Mesenteric fat pad (tissue), 1 donor: ENCODE measurements around the genes SLC25A42 and ZNF682.

DNA sequence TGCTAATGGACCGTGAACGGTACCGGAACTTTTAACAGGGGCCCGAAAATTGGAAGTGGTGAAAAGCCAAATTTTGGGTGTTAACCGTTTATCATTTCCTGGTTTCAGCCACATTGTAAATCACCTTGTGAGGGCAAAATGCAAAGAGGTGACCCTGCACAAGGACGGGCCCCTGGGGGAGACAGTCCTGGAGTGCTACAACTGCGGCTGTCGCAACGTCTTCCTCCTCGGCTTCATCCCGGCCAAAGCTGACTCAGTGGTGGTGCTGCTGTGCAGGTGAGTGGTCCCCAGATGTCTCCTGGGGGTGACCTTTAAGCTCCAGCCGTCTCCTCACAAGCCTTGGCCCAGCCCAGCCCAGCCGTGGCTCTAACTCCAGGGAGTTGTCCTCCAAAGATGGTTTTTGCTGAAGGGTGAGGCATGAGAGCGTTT, 18.2 kb downstream of the UPF1 start:
- PRO-cap: no peak

- PRO-cap: no peak
Observed at GRCh38 chr19:18863949-18864335, 32.0 kb downstream of the CERS1 start.

DNA sequence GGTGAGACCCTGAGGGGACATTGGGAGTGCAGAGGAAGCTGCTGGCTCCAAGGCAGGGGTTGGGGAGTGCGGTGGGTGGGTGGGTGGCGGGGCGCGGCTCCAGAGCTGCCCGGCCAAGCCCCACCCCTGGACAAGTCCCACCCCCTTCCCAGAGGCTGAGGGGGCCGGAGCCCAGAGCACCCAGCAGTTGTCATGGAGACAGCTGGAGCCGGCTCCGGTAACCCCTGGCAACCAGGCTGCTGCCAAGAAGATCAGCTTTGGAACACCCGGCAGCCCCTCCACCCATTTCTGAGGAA, 1.8 kb downstream of the CERS1 start:
- PRO-cap: no peak

DNA sequence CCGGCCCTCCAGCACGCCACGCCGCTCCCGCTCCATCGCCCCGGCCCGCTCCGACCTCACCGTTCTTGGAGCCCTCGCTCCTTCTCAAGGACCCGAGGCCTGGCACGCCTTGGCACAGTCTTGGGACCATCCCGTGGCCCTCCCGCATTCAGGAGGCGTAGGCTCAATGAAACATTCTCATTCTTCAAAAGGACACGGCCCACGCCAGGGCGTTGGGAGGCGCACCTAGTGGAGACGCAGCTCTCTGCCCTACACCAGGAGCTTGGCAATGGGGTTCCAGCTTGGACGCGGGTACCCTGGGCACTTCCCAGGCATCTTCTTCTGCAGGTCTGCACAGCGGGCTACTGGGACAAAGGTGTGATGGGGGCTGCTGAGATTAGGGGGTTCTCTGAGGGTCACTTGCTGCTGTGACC, 549 bp upstream of the CERS1 start:
- PRO-cap: no peak

- PRO-cap: no peak
Observed at GRCh38 chr19:18900297-18900694, 4.3 kb upstream of the CERS1 start.

- PRO-cap: no peak
Observed at GRCh38 chr19:18920191-18920513, 637 bp downstream of the DDX49 start.

DNA sequence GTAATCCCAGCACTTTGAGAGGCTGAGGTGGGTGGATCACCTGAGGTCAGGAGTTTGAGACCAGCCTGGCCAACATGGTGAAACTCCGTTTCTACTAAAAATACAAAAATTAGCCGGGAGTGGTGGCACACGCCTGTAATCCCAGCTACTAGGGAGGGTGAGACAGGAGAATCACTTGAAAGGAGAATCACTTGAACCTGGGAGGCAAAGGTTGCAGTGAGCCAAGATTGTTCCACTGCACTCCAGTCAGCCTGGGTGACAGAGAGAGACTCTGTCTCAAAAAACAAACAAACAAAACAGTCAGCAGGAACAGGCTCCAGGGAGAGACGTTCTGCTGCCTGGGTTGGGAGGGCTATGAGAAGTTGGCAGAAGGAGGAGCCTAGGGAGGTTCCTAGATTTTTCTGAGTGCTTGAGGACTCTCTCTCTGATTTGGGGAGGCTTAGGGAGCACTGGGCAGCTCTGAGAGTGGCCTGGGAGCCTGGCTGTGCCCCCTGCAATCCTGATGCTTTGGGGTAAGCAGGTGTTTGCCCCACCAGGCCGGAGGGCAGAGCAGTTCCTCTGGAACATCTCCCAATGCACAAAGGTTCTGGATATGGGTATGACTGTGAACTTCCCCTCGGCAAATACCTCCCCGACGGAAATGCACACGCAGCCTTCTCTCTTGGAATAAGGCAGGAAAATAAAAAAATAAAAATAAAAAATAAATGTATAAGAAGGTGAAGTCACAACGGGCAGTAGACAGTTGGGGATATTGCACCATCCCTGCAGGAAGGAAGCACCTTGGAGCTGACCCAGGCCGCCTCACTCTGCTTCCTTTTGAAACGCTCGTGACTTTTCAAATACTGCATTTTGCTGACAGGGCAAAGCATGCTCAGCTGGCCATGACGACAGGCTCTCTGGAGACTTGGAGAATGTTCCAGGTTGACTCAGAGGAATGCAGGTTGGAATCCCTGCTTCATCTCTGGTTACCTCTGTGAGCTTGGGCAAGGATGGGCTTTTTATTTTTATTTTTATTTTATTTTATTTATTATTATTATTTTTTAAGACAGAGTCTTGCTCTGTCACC, 26.4 kb upstream of the HOMER3 start:
- PRO-cap: no peak

DNA sequence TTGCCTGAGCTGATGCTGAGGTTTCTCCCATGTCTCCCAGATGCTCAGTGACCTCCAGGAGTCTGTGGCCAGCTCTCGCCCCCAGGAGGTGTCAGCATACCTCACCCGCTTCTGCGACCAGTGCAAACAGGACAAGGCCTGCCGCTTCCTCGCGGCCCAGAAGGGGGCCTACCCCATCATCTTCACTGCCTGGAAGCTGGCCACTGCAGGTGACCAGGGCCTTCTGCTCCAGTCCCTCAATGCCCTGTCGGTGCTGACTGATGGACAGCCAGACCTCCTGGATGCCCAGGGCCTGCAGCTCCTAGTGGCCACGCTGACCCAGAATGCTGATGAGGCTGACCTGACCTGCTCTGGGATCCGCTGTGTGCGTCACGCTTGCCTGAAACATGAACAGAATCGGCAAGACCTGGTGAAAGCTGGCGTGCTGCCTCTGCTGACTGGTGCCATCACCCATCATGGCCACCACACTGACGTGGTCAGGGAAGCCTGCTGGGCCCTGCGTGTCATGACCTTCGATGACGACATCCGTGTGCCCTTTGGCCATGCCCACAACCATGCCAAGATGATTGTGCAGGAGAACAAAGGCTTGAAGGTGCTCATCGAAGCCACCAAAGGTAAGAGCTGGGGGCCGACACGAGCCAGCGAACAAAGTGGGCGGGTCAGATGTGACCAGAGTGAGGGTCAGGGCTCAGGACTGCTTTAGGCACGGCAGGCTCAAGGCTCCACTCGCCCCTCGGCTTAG, 12.0 kb upstream of the SLC25A42 start:
- PRO-cap: no peak

DNA sequence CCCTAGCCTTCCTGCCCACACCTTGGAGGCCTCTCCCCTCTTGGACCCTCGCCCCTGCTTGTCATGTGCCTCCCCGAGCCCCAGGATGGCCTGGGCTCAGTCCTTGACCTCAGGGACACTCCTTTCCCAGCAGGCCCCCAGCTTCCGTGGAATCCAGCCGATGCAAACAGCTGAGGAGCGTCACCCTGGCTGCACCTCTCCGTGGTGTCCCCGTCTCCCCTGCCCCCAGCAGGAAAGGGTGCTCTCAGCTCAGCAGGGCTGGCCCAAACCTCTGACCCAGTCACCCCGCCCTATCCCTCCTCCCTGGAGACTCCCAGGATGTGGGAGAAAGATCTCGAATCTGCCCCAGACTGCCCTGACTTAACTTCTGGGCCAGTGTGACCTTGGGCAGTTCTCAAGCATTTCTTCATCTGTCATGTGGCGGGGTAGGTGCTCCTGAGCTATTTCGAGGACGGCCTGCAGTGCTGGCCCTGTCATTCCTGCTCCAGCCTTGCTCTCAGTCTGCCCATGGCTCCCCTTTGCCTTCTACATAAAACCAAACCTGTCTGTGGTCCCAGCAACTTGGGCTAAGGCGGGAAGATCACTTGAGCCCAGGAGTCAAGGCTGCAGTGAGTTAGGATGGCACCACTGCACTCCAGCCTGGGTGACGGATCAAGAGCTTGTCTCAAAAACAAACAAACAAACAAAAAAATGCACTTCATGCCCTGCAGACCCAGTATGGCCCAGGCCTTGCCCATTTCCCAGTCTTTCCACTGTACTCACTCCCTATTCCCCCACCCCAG, 4.5 kb upstream of the SLC25A42 start:
- PRO-cap: no peak

DNA sequence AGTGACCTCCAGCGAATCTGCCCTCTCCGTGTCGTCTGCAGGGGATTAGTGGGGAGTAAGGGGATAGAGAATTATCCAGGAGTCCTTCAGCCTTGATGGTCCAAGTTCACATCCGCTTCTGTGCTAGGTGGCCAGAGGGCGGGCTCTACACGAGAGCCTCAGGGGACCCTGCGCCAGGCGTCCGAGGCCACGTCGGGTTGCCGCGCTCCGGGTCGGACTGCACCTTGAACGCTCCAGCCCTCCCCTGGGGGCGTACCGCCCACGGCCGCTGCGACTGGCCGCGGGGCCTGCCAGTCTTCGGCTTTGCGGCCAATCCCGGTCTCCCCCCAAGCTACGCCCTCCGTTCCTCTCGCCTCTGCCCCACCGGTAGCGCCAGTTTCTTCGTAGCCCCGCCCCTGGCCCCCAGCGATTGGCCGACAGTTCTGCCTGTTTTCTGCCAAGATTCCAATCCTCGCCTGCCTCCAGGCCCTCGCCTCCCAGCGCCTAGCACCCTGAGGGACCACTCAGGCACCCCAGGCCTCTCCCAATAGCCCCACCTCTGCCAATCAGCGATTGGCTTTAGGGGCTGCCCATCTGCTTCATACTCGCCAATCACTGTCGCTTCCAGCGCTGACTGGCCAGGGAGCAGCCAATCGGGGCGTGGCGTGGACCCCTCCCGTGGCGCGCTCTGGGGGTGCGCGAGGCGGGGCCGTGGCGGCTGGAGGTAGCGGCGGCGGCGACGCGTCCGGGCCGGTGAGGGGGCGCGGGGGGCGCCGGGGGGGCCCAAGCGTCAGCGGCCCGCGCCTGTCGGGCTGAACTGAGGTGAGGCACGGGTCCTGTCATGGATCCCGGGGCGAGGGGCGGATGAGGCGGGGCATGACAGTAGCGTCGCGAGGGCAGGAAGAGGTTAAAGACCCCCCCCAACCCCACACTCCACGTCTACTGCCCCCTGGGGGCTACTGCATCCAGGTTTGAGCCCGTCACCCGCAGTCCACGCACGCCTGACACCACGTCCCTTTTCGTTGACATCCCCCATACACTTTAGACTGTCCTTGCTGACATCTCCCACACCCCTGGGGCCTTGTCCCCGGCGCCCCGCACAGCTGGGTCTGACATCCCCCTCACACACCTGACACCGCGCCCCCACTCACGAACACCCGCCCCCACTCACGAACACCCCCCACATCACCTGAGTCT, at the start of gene SLC25A42:
TSS of gene SLC25A42 (plus strand) at position 680 of the 1,176 bp plus-strand sequence.
- PRO-cap: unidirectional peak, plus-strand start at position 680 of the sequence

- PRO-cap: no peak
Observed at GRCh38 chr19:19096749-19097588, 33.2 kb downstream of the SLC25A42 start.

DNA sequence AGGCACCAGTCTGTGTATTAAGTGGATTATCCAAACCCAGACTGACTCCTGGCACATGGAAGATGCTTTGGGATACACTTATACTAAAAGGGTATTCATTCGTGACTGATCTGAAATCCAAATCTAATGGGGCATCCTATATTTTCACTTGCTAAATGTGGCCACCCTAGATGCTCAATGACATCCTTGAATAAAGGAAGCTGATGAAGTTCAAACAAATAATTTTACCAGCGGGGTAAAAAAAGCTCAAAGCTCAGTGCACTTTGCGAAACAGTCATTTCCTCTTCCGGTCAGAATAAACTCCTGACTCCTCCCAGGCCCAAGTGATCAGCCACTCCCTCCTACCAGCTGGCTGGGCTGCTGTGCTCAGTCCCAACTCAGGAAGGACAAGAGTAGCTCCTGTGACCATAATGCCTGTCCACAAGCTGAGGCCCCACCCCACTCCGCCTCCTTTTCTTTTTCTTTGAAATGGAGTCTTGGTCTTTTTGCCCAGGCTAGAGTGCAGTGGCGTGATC, 32.5 kb upstream of the GATAD2A start:
- PRO-cap: no peak

DNA sequence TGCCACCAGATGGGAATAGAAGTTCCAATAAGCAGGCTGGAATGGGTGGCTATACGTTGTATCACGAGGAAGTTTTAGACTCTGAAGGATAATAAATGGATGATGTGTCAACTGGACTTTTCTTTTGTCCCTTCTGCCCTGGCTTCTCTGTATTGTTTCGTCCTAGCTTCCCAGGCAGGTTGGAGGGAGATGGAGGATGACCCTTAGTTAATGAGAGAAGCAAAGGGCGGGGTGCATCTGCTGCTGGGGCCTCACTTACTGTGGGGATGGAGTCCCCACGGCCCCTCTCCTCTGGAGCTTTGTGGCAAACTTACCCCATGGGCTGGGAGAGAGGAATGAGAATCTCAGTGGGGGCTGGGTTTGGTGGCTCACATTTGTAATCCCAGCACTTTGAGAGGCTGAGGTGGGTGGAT, 6.5 kb downstream of the TSSK6 start:
- PRO-cap: no peak

GRCh38 chr19:19639915-19640624, 3.4 kb downstream of the GMIP start:
- PRO-cap: no peak

DNA sequence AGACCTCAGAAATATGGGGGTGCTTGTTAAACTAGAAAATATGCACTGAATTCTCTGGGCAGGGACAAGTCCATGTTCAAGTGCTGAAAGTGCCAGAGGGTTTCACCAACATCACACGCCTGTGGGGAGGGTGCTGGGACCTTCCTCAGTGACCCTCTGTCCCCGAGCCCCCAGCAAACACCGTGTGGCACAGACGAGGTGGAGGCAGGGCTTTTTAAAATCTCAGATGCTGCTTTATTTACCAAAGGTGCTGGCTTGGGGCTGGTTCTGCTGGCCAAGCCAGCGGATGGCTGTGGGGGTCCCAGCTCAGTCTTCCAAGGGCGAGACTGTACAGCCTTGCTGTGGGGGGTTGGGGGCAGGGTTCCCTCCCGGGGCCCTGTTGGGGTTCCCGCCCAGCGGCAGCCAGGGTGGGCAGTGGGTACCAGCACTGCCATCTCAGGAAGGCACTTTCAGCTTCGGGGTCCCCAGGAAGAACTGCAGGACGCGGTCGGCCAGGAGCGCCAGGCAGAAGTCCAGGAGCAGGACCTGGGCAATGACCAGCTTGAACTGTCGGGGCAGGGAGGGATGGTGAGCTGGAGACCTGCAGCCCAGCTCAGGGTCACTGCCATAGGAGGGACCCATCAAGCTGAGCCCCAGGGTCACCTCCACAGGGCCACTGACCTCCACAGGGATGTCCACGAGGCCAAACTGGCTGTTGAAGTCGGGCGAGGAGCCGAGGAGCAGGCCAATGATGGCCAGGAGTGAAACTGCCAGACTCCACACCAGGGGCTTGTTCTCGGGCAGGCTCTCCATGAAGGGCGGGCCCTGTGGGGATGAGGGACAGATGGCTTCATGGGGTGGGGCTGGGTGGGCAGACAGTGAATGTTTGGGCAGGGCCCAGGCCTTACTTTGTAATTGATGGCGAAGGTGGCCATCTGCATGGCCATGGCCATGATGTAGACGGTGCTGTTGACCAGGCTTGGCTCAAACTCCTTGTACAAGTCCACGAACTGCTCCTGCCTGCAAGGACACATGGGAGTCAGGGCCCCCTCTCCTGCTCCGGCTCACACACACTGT, 1.9 kb upstream of the GMIP start:
- PRO-cap: no peak

GRCh38 chr19:19647186-19647778, 3.8 kb upstream of the GMIP start:
- PRO-cap: no peak

DNA sequence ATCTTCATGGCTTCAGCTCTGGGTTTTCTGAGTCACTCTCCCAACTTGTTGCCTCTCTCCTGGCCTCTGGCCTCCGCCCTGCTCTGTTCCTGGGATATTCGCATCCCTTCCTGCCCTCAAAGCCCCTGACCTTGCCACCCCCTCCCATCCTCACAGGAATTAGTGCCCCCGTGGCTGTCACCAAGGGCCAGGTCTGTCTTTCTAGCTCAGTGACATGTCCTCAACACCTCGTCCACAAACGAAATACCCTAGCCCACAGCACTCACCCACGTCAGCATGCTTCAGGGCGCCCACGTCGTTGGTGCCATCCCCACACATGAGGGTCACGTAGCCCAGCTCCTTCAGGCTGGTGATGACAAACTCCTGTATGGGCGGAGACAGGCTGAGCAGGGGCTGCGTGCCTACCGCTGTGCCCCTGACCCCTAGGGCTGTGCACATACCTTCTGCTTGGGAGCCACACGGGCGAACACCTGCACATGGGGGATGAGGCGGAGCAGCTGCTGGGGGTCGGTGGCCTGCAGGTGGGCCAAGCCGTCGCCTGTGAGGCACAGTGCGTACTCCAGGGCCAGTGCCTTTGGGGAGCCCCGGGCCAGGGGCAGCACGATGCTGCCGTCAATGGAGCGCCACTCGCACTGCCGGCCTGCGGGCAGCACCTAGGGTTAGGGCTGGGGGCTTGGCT, 6.0 kb upstream of the GMIP start:
- PRO-cap: no peak

DNA sequence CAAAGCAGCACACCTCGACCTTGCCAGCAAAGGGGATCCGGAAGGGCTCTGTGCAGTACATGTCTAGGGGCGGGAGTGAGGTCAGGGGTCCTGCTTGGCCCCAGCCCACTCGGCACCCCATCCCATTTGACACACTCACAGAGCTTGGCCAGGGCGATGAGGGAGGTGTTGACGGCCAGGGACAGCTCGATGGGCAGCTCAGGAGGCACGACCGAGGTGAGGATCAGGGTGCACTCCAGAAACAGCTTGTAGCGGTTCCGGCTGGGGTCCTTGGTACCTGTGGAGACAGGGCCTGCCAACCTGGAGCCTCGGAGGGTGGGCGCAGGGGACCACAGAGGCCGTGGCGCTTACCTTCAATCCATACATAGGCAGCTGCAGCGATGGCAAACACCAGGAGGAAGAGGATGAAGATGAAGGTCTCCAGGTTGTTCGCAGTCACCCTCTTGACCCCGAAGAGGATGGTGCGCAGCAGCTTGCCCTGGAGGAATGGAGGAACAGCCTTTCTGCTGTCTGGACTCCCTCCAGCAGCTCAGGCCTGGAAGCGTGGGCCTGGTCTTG, 8.2 kb downstream of the ATP13A1 start:
- PRO-cap: no peak

GRCh38 chr19:19732412-19732898, 457 bp downstream of the ZNF14 start:
- PRO-cap: no peak

- PRO-cap: no peak
Observed at GRCh38 chr19:20038568-20039903, at the start of gene ZNF682. Gene ZNF682, minus strand, starts transcription at chr19:20039505.